Cardiac ventricle fibroblast (primary cell): ENCODE measurements around the gene ZSWIM7.

DNA sequence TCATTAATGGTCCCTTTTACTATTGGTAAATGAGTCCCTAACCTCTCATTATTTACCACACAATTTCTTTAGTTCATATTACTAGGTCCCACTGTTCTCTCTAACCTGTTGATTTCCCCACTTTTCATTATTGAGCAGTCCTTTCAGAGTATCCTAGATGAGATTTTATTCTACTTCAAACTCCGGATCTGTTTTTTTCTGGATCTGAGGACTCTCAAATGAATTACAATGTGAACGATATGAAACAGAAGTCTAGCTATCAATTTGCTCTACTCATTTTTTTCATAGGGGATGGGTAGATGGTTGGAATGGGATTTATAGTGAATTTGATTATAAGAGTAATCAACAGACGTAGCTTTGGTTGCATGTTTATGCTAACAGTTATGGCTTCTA lies 3.3 kb downstream of the MAP2K4 start:
- RAMPAGE, long total RNA, result no peak

GRCh38 chr17:12043101-12043993 lies 22.7 kb downstream of the MAP2K4 start:
- RAMPAGE, long total RNA, result no peak

- RAMPAGE, long total RNA, result no peak
These were observed 47.0 kb downstream of the MAP2K4 start for GRCh38 chr17:12067371-12068286.

DNA sequence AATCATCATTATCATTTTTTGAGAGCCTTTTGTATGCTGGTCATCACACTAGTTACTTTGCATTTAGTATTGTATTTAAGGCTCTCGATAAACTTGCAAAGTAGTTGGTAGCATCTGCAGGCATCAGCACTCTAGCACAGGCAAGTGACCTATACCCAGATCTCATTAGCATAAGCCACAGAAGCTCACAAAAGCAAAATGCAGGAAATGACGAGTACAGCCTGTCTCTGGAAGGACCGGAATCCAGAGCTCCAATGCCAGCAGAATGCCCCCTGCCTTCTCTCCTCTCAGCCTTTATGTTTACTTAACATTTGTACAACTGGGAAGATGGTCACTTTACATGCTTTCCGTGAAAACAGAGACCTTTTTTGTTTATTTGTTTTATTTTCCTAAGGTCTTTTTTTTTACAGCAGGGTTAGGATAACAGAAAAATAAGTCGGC lies 45.5 kb upstream of the MYOCD start:
- RAMPAGE, long total RNA, result no peak

DNA sequence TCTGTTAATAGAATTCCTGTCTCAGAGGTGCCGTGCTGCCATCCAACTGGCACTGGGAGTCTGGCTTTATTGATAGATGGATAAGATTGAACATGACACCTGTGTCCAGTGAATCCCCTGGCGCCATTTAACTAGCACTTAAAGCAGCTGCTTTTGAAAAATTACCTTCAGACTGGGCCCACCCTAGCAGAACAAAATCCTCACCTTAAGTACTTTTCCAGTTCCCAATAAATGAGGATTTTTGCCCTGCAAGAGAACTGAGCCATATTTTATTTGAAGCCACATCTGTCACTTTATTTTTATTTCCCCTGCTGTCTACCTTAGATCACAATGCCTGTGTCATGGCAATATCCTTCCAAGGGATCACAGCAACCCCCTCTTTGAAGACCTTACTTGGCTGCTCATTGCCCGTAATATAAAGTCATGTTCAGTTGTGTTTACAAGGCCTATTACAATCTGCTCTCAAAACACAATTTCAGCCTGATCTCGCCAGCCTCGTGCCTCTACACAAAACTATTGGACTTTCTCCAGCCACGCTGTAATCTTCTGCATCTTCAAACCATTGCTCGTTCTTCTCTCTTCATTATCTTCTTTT lies 172.7 kb upstream of the COX10 start:
- RAMPAGE, long total RNA, result no peak

DNA sequence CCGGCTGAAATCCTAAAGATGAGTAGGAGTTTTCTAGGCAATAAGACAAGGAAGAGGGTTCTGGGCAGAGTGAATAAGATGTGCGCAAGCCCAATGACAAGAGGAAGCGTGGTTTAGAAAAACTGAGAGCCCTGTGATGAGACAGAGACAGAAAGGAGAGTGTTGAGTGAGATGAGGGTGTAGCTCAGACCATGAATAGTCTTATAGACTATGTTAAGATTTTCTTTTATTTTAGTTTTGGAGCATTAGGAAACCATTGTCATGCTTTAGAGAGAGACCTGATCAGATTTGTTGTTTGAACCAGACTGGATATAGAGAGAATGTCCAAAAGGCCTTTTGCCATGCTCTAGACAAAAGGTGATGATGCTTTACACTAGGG lies 50.3 kb downstream of the COX10 start:
- RAMPAGE, long total RNA, result no peak

DNA sequence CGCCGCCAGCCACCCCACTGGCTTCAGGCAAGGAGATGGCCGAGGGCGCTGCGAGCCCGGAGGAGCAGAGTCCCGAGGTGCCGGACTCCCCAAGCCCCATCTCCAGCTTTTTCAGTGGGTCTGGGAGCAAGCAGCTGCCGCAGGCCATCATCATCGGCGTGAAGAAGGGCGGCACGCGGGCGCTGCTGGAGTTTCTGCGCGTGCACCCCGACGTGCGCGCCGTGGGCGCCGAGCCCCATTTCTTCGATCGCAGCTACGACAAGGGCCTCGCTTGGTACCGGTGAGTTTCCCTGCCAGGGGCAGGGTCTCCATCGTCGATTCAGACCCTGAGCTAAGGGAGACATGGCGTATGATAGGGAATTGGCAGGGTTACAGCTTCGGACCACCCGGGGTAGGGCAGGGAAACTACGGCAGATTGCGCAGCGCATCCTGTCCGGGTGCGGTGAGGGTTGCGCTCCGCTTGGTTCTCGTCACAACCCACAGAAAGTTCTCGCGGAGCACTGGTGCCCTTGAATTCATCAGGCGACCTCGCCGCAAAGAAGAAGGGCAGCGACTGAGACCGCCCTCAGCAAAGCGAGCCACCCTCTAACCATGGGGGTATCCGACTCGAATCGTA lies 1.0 kb downstream of the HS3ST3B1 start:
- RAMPAGE, long total RNA, result no peak

- RAMPAGE, long total RNA, result no peak
These were observed 15.6 kb downstream of the HS3ST3B1 start for GRCh38 chr17:14316490-14316840.

DNA sequence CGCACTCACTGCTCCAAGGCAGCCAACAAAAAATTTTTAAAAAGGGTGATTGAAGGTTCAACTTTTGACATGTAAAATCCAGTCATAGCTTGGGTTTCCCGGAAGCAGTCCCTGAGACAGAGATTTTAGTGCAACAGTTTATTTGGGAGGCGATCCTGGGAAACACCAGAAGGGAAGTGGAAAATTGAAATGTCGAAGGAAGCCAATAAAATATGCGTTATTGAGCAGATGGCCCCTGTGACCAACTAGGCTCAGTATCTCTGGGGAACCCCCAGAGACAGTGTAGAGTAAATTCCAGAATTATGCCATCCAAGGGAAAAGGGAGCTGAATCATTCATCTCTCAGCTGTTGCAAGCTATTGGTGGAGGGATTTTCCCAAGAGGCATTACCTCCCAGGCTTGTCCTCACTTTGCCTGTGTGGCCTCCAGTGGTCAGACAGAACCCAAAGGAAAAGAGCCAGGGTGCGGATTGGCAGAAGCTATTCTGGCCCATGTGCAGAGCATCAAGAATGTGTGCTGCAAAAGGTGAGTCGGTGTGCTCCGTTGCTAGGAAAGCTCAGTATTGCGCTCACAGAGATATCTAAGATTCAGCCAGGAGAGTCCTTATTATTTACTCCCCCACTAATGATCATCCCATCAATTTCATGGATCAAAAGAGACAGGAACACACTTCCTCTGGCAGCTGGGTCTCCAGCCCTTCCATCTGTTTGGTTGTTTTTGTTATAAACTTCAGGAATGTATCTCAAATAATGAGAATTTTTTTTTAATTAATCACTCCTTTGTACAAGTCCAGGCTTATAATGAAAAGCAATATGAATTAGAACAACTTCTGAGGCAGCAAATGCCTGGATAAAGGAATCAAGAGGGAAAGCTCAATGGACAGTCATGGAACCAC lies 73.1 kb downstream of the HS3ST3B1 start:
- RAMPAGE, long total RNA, result no peak

DNA sequence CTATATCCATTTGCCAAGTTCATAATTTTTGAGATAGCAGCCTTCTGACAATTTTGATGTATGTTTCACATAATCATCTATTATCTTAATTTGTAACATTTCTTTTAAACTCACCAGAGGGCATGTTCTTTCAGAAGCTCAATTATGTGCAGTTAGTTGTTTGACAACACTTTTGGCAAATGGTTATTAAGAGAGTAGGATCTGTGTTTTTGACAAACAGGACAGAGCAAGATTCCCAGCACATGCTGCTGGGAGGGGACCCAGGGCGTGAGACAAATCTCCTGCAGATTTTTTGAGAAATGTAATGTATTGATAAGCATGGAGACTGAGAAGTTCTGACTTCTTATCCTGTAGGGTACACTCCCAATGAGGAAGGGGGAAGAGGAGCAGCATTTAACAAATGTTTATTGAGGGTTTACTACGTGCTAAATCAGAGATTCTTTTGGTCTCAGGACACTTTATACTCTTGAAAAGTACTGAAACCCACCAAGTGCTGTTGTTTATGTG lies 73.8 kb downstream of the HS3ST3B1 start:
- RAMPAGE, long total RNA, result no peak

- RAMPAGE, long total RNA, result no peak
These were observed 222.4 kb downstream of the PMP22 start for GRCh38 chr17:15042738-15043095.

GRCh38 chr17:15573883-15574326 lies 10.6 kb upstream of the TVP23C start:
- RAMPAGE, long total RNA, result no peak

GRCh38 chr17:15660899-15661281 lies 23.2 kb downstream of the TRIM16 start:
- RAMPAGE, long total RNA, result no peak

- RAMPAGE, long total RNA, result no peak
These were observed at the start of gene ZSWIM7 for GRCh38 chr17:15998973-15999879. Gene ZSWIM7 (minus strand): TSS chr17:15999704.

DNA sequence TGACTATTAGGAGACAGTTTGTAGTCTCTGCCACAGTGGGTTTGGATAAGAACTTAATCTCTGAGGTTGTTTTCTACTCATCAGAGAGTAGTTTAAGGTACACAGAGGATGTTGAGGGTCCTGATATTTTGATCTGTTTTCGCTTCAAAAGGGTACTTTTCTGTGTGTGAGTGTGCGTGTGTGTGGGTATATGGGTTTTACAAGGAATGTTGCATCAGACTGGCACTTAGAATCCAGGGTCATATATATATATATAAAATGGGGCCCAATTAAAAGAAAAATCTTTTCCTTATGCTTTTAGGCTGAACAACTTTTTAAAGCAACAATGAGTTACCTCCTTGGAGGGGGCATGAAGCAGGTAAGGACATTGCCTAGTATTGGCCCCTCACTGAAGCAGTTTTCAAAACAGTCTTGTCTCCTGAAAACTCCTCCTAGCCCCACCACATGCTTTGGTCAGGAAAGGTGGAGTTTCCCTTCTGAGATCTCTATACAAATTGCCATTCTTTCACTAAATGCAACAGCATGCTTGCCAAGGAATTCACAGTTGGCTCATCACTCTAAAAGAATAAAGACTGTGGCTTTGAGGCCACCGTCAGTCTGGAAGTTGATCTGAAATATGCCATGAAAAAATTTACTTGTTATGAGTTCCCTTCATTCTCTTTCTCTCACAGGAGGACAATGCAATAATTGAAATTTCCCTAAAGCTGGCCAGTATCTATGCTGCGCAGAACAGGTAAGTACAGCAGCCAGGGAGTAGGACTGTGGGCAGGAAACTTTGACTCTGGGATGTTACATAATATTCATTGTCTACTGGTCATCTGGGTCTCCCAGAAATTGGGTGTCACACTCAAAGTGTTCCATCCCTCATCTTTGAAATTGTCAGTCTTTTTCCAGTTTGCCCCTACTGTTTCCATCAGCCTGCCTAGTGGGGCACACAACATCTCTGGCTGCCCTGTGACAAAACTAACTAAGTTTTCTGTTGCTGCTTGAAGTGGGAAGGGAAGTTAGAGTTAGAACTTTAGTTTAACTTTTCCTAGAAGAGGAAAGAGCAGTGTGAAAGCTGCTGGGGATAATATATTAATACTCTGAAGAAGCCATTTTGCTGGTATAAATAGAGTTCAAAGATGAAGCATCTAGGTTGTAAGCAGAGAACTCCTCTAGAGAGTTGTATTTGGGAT lies 4.3 kb downstream of the TTC19 start:
- RAMPAGE, long total RNA, result no peak

DNA sequence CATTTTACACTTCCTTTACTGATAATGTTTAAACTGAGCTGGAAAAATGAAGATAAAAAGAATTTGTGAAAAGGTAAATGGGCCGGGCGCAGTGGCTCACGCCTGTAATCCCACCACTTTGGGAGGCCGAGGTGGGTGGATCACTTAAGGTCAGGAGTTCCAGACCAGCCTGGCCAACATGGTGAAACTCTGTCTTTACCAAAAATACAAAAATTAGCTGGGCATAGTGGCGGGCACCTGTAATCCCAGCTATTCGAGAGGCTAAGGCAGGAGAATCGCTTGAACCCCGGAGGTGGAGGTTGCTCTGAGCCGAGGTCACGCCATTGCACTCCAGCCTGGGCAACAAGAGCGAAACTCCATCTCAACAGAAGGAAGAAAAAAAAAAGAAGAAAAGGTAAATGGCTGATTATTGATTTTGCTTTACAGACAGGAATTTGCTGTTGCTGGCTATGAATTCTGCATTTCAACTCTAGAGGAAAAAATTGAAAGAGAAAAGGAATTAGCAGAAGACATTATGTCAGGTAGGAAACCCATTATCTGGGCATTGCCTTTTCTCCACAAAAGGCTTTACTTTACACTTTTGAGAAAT lies 6.5 kb downstream of the TTC19 start:
- RAMPAGE, long total RNA, result no peak

- RAMPAGE, long total RNA, result no peak
These were observed 25.3 kb downstream of the TTC19 start for GRCh38 chr17:16024763-16025386.

DNA sequence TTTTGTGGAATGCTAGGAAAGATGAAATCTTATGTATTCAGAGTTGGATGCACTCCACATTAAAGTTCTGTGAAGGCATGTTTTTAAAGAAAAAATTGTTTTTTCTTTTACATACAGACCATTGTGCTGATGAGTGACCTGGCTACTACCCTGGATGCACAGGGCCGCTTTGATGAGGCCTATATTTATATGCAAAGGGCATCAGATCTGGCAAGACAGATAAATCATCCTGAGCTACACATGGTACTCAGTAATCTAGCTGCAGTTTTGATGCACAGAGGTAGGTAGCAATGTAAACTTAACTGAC lies 26.8 kb downstream of the TTC19 start:
- RAMPAGE, long total RNA, result no peak

GRCh38 chr17:16037304-16038093 lies 37.9 kb downstream of the TTC19 start:
- RAMPAGE, long total RNA, result no peak

DNA sequence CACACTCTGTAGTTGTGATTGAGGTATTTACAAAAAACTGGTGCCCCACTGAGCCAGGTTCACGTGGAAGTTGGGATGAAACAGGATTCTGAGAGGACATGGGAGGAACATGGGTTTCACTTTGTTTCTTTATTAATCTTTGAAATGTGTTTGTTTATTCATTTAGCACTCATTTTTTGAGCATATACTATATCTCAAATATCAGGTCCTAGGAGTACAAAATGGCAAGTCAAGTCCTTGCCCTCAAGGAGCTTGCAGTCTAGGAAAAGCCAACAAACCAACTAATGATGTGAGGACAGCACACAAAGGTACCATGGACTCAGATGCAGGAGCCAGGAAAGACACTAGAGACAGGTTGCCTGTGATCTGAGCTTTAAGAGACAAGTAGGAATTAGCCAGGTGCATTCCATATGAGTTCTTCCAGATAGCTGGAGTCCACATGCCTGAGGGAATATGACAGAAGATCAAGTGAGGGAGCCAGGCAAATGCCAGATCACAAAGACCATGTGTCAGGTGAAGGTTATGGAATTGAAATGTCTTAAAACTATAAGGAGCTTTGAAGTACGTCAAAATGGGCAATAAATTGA lies 56.0 kb downstream of the PIGL start:
- RAMPAGE, long total RNA, result no peak